WTC11 (cell line): Measurements from ENCODE around the gene ARAP2.

- PRO-cap: no peak
Observed at GRCh38 chr4:23718096-23718382, 171.8 kb downstream of the PPARGC1A start.

DNA sequence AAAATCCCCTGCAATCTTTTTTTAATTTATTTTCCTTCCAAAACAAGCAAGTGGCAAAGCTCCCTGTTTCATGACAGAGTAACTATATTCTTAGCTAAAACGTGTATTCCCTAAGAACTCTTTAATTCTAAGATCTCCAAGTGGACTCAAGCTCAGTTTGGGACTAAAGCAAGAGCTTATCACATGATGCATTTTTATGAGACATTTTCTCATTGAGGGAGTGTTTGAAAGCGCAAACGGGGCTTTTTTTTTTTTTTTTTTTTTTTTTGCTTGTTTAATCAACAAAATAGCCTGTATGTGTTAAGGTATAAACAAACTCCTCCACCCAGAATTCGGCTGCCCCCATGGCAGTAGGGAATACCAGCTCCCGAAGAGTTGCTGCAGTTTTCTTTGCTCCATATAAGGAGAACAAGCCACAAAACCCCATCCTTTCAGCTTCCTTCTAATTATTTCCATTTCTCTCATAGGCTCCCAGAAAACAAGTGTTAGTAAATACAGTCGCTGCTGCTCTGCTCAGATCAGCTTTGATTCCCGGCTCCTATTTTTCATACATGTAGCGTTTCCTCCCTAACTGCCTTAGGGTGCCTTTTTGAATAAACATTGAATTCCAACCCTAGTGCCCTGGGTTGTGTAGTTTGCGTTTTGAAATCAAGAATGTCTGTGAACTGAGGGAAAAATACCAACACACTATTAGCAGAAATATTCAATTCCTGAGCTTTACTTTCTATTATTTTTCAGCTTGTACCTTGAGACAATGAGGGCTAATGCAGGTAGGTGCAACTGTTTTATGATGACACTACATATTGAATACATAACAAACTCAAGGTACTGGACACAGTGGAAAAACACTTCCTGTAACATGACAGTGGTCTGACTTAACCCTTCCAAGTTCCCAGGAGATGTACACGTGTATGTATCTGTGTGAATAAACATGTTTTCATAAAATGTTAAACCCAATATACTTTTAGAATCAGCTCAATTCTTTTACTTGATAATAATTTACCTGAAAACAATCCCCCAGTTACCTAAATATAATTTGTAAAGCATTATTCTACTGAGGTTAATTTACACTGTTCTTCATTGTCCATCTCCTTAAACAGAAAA lies 865 bp upstream of the PPARGC1A start:
- PRO-cap: no peak

DNA sequence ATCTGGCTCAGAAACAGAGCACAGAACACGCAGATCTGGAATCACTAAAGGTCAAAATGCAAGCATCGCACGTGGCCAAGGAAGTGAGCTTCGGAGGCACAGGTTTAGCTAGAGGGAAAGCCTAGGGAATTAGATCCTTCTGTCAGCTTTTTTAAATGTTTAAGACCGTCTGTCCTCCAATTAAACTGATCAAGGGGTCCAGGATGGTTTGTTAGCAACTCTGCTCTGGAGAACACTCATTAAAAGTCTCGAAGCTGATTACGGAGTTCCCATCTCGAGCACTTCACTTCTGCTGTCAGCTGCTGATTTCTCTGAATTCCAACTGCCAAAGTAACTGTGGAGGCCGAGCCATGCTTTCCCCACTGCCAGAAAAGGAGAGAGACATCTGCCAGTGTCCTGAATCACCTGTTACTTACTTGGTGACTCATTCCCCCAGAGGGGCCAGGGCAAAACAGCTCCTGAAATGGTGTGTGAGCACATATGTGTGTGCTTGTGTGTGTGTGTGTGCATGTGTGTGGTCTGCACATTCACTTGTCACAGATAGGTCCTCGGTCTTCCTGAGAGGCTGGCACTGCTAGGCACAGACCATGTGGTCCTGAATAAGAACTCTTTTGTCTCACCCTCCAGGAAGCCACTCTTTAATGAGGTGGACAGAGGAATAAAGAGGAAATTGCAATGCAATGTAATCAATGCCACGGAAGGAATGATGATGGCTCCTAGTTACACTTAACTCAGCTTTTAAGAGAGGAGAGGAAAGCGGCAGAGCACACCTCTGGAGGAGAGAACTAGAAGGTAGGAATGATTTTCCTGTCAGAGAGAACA lies 177.9 kb upstream of the PPARGC1A start:
- PRO-cap: no peak

- PRO-cap: no peak
Observed at GRCh38 chr4:24192158-24192648, 302.4 kb upstream of the PPARGC1A start.

DNA sequence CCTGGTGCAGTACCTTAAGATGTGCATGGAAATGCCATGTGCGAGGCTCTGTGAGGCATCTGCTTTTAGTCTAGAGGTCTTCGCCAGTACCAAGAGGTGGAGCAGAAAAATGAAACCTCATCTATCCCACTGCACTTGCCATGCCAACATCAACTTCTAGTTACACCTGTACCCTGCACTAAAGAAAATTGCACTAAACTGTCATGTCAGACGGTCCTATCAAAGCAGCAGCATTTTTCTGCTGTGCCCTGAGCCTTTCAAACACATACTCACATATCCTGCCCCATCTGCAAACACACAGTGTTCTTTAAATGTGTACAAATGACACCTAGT lies 346.5 kb upstream of the PPARGC1A start:
- PRO-cap: no peak

- PRO-cap: no peak
Observed at GRCh38 chr4:24471956-24472307, 112.4 kb downstream of the DHX15 start.

GRCh38 chr4:24659393-24660197 lies 75.2 kb upstream of the DHX15 start:
- PRO-cap: bidirectional peak, plus-strand start at chr4:24659916, minus-strand start at chr4:24659775

GRCh38 chr4:25158673-25159248 lies 1.5 kb downstream of the SEPSECS start:
- PRO-cap: no peak

DNA sequence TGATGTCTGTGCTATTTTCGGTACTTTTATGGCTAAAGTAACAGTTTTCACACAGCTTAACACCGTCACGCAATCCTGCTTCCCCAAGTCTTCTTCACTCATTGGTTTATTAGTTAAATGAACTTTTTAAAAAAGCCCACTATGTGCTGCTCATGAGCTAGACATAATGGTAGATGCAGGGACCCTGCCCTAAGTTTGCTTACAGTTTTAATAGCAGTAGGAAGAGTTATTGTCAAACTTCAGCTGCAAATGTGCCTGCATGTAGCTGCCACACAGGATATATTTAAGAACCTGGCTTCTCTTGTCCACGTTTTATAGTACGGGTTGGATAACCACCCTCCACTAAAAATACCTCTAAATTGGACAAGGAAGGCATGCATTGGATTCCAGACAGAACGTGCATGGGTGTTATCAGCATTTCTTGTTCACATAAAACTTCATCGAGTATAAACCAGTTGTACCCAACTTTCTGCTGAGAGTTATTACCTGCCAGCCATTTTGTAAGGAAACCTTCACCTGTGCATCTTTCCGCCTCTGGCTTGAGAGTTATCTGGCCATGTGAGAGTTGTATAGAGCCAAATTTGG lies 780 bp downstream of the ANAPC4 start:
- PRO-cap: no peak

DNA sequence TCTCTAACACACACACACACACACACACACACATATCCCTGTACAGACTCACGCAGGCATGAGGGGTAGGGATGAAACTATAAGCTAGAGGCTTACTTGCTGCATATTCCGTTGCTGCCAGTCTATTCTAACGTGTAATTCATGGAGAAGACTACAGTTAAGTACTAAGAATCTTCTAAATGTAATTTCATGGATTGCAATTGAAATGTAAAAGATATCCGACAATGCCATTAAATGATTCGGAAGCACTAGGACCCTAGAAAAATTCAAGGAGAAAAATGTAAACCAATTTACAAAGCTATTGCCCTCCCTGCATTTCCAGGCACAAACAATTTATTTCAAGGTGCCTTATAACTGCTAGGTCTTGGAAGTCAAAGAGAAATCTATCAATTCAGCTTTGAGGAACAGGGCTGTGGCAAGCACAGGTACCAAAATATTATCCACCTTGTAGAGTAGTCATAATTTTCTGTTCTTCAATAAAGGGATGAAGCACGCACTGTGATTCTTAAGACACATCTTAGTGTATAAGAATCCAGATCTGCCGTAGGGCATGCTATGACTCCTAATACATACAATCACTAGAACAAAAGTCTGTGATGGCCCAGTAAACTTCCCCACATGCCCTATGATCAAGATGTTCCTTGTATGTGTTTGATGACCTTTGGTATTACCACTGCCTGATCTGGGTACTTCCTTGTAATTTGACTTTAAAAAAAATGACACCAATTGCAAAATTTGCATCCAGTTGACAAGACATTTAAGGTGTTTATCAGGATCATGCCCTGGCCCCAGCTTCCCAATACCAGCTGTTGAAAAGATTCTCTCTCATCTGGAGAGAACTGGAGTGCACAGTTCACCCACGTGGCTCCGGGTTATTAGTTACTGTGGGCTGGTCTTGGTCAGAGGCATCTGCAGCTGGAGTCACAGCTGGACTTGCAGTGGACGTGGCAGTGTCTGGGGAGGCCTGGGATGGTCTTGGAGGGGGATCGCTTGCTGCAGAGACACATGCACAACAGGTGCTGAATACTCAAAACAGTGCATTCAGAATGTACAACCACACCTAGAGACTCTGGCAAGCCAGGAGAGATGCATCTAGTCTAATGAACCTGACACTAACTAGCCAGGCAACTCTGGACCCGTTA lies 92.3 kb downstream of the SLC34A2 start:
- PRO-cap: no peak

DNA sequence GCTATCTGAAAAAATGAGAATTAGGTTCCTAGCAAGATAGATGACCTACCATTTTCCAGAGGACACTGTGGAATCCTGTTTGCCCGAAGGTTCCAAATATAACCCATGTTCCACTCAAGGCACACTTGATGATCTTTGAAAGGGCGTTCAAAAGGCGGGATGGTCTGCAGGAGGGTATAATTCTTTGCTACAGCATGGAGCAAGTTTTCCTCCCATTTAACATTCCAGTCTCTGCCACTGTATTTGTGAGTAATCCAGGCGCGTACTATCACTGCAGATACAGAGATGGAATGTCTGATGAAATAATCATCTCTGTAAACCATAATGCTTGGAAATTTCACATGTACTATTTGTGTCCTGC lies 15.6 kb downstream of the SEL1L3 start:
- PRO-cap: no peak

DNA sequence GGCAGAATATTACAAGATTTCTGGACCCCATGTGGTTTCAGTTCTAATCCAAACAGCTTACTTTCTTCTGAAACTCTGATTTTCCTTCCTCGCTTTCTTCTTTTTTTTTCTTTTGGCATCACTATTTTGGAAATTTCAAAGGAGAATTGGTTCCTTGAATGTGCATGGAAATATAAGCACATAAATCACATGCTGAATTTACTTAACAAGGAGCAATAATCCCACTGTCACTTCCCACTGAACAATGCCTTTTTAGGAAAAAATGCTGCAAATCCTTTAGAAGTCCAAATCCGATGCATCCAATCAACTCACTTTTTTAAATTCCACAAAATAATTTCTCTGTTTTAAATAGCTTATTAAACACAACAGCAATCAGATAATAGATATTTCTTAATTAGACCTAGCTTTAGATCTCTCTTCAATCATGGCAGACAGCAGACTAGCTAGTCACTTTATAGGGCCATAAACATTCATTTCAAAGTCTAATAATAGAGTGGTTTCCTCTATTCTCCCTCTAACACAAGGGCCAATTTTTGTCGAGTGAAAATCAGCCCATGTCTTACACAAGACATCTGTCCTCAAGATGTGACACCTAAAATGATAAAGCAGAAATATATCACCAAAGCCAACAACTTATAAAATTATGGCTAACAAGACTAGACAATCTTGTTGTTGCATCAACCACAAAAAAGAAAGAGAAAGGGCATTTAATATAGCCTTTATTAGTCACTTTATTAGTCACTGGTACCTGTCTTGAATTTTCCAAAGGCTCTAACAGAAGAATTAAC lies 161.3 kb downstream of the SMIM20 start:
- PRO-cap: no peak

DNA sequence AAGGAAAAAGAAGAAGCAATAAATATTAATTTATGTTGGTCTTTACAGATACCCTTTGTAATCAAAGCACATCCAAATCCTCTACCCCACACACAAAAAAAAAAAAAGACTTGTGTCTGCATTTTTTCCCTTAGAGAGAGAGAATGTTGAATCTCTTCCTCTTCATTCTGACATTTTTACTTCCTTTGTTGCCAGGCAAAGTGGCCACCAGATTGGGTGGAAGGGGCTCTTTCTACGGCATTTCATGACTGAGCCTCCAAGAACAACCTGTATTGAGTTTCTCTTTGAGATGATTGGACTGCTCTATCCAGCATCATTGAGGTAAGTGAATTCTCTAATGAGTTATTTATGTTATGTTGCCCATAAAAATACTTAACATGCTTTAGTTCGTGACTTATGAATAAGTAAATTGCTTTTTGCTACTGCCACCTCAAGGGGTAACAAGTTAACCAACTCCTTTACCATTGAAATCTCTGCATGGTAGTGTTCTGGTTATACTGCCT lies 157.5 kb upstream of the RBPJ start:
- PRO-cap: no peak

GRCh38 chr4:26274990-26275615 lies 45.7 kb upstream of the RBPJ start:
- PRO-cap: no peak

- PRO-cap: no peak
Observed at GRCh38 chr4:26694736-26695657, 111.1 kb downstream of the TBC1D19 start.

DNA sequence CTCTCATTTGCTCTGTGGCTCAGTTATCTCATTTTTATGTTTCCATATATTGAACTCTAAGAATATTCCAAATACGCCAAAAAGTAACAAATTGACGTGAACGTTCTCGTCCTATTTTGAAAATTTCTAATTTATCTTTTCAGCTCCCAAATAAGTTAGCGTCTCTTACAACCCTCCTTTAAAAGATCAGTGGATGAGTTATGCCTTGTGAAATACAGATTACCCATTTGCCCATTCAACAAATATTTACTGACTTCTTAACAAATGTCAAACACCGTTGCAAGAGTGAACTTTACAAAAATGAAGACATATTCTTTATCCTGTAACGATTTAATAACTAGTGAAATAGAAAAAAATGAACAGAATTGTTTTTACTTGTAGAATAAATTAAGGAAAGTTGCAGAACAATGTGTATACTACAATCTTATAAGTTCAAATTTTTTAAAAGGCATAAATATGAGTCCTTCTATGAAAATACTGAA lies 899.5 kb downstream of the STIM2 start:
- PRO-cap: no peak

GRCh38 chr4:34269648-34270054 lies 1974.7 kb downstream of the ARAP2 start:
- PRO-cap: no peak

- PRO-cap: no peak
Observed at GRCh38 chr4:35746342-35746880, 497.9 kb downstream of the ARAP2 start.

DNA sequence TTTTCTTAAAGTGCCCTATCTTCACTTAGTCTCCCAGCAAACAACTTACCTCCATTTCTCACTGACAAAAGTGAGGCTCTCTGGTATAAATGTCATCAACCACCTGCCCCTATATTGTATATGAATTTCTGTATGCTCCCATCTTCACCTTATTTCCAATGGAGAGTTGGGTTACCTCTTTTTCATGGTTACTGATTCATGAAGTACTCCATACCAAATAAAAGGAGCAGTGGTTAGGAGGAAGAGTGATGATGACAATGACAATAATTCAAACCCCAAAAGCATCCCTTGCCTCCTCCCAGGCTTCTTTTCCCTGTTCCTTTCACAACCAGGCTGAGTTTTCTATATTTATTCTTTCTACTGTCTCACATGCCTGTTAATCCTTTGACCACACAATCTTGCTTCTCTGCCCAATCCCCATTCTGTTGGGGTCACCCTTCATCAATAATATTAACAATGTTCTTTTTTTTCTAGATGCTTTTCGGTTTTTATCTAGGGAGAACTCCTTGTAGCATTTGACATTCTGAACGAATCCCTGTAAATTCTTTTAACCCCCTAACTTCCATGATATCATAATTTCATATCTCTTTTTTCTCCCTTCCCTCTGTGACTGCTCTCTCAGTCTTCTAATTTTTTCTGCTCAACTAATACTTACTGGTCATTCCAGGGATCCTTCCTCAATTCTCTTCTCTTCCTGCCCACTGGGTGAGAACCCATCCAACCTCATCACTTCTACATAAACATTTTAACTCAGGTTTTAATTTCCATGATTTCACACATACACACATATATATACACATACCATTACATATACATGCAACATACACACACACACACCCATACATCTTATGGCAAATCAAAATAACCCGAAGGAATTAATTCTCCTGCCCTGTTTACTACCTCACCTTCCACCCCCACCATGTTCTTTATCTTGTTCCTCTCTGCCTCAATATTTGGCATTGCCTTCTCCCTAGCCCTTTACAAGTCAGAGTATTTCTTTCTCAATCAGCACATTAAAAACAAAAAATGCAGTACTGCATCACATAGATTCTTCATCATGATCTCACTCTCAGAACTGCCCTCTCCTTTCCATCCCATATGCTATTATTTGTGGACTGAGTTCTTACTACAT lies 114.9 kb downstream of the ARAP2 start:
- PRO-cap: no peak

- PRO-cap: bidirectional peak, plus-strand start at chr4:36244373, minus-strand start at chr4:36244305; unidirectional peak, minus-strand start at chr4:36244514; bidirectional peak, plus-strand start at chr4:36244627, minus-strand start at chr4:36244624; unidirectional peak, minus-strand start at chr4:36244624; unidirectional peak, minus-strand start at chr4:36244667; unidirectional peak, minus-strand start at chr4:36244677
Observed at GRCh38 chr4:36244237-36245193, at the start of gene ARAP2. ARAP2 (minus strand) TSS chr4:36244514.